Diencephalon (tissue), 2 donors: ENCODE measurements around a stretch of chr15.

DNA sequence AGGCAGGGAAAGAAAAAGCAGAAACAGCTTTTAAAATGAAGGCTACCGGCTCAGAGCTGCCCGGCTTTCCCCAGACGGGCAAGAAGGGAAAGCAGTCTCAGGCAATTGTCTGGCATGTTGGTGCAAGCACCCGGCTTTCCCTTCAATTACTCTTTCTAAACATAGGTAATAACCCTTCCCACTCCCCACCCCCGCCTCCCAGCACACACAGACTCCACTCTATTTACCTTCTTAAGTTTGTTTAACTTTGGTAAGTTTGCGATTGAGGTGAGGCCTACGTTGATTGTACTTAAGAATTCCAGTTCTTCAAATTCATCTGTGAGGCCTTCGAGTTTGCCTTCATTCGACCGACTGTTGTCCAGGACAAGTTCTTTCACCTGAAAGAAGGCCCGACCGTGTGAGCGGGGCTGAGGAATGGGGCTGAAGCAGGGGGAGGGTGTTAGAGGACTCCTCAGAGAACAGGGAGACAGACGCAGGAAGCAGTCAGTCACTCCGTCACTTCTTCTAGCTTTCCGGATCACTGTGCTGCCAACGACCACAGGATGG is 33.1 kb downstream of the ANP32A start:
- RAMPAGE, long total RNA = no peak

DNA sequence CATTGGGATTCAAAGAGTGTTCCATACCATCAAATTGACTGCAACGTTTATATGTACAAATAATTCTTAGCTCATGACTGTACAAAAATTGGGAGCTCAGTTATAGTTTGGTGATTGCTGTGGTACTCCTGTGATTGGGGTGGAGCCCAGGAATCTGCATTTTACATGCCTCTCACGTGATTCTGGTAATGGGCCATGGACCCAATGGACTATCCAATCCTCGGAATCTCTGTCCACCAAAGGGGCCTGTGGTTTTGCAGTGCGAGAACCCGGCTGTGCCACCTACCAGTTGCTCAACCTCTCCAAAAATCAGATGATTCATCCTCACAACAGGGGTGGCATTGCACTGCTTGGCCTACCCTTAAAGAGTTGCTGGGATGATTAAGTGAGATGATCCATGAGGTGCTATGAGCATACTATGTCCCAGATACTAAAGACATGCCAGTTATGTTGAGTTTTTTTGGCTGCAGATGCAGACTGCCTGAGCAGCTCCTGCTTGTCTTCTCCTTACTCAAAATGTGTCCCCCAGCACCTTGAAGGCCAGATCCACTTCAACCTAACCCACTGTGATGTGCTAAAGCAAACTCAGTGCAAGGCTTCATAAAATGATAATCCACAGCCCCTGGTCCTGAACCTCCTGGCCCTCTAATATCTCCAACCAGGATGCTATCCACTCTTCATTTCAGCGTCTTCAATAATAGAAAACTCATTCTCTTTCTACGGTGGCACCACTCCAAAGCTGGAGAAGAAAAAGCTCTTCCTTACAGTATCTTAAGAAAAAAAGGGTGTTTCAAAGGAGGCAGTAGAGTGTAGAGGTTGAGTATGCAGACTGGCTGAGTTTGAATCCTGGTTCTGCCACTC is 5.0 kb downstream of the ANP32A start:
- RAMPAGE, long total RNA = no peak

GRCh38 chr15:68819371-68819688 is 1.4 kb downstream of the ANP32A start:
- RAMPAGE, long total RNA = no peak

- RAMPAGE, long total RNA = no peak
Observed at GRCh38 chr15:69083936-69084647, 69.6 kb downstream of the NOX5 start.

- RAMPAGE, long total RNA = no peak
Observed at GRCh38 chr15:69126032-69126468, 34.4 kb upstream of the GLCE start.

GRCh38 chr15:69305308-69306213 is 6.8 kb downstream of the PAQR5 start:
- RAMPAGE, long total RNA = no peak

- RAMPAGE, long total RNA = no peak
Observed at GRCh38 chr15:69314255-69314777, 15.6 kb downstream of the PAQR5 start.

DNA sequence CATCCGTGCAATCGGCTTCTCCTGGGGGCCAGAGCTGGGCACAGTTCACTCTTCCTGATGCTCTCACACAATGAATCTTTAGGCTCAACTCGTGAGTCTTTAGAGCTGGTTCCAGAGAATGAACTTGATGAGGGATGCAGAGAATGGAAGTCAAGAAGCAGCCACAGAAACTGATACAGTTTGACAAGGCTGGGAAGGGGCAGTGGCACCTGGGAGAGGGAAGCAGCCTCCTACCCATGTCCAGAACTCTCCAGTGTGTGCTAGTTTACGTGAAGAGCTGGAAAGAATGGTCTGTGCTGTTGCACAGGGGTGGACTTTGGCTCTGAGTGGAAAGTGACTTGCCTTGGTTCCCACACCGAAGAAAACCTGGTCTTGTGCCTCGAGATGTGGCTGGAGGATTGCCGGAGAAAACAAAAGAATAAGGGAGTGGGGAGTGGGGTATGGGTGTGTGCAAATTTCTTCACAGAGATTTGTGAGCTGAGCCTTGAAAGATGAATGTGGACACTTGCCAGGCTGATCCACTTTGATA is 38.0 kb downstream of the RPLP1 start:
- RAMPAGE, long total RNA = no peak

DNA sequence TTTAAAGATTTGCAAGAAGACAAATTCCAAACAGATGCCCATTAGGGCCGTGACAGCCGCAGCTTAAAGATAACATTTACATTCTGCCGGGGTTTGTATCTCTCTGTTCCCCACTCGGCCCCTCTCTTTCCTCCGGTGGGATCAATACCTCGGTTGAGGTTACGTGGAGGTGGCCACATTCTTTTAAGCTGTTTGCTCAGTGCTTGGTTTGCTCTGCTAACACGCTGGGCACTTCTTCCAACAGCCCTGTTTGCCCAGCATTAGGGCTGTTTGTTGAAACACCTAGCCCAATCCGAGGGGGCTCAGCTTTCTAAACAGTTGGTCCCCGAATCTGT is 108.6 kb downstream of the RPLP1 start:
- RAMPAGE, long total RNA = no peak

DNA sequence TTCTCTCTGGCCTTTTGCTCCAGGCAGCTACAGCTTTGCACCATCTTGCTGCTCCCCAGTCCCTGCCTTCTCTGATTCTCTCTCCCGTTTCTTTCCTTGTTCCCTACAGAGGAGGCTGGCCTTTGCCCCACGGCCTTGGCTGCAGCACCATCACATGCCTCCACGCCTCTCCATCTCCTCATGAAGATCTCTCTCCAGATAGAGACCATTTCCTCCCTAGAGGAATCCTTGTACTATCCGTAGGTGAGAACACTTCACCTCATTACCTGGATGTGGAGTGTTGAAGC is 176.0 kb downstream of the RPLP1 start:
- RAMPAGE, long total RNA = no peak

DNA sequence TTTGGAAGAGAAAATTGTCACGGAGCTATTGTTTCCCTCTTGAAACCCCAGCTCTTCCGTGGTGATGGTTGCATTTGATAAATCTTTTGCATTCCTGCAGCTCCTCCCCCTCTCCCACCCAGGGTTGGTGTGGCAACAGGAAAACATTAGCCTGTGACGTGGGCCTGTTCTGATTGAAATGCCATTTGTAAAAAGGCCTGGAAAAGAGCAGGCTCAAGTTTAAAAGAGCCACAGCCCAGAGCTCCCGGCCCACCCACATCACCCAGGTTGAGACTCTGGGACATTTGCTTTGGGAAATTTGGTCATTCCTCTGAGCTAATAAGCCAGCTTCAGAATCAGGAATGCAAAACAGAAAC is 282.5 kb downstream of the RPLP1 start:
- RAMPAGE, long total RNA = no peak

- RAMPAGE, long total RNA = no peak
Observed at GRCh38 chr15:69812735-69813261, 284.9 kb downstream of the TLE3 start.

DNA sequence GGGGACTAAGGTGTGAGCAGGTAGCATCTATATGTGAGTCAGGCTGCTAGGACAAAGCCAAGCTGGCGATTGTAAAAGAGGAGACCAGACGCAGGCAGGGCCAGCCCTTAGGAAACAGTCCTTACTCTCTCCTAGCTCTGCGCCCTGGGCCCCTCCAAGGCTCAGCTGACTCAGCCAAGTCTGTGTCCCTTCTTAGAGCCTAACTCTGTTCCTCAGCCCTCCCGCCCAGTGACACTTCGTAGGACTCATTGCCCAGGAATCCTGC is 244.3 kb downstream of the TLE3 start:
- RAMPAGE, long total RNA = no peak

GRCh38 chr15:70091634-70092446 is 5.9 kb downstream of the TLE3 start:
- RAMPAGE, long total RNA = no peak

GRCh38 chr15:70263972-70264493 is 166.3 kb upstream of the TLE3 start:
- RAMPAGE, long total RNA = no peak

DNA sequence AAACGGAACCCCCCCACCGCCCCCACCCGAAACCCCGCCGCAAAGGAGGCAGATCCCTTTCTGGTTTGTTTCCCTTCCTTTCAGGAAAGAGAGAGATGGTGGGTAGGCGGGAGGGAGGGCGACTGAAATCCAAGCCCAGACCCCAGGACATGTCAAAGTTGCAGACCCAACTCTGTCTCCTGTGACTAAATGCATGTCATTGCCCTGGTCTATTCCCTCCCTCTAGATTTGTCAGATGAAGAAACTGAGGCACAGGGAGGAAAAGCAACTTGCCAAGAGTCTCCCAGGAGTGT is 166.7 kb upstream of the TLE3 start:
- RAMPAGE, long total RNA = no peak

- RAMPAGE, long total RNA = no peak
Observed at GRCh38 chr15:70319436-70320054, 221.8 kb upstream of the TLE3 start.

DNA sequence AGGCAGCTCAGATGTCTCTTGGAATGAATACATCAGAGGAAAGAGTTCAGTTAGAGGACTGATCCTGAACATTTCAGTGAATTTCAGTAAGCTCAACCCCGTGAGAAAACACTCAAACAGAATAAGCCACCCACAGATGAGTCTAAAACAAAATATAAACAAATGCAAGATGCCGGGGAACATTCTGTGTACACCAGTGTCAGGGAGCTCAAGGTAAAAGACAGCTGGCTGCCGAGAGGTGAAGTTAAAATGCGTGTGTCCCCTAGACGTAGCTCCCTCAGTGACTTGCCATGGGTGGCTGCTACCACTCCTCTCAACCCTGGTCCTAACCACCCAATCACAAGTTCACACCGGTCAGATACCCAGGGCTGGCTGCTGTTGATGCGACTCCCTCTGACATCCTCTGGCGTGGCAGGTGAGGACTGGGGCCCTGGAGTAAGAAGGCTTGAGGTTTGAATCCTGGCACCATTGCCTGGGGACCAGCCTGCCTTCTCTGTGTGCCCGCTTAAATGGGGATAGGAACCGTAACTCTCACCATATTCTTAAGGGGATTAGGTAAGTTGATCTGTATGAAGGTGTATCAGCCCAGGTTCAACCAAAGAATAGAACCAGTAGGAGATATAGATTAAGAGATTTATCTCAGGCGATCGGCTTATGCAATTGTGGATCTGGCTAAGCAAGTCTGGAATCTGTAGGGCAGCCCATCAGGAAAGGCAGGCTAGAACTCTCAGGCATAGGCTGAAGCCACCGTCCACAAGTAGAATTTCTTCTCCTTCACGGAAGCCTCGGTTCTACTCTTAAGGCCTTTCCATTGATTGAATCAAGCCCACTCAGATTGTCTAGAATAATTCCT is 203.5 kb downstream of the UACA start:
- RAMPAGE, long total RNA = no peak

DNA sequence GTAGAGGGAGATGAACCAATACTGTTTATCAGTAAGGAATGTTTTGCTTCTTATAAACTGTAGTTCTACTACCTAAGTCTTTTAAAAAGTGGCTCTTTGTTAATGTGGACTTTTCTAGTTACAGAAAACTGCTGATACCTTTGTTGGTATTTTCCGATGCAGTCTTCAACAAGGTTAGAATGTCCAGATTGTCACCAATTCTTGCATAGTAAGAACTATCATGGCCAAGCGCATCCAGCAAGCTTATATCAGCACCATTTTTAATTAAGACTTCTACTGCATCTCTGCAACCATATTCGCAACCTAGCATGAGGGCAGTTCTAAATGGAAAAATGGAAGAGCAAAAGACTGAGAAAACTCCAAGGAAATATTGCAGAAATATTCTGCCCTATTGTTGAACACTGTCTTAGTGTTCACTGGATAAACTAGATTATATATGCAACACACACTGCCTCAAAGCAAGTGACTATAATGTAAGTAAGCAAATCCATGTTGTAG is 79.2 kb downstream of the UACA start:
- RAMPAGE, long total RNA = no peak

- RAMPAGE, long total RNA = no peak
Observed at GRCh38 chr15:70750117-70751059, 13.0 kb downstream of the UACA start.